Neural cell (in vitro differentiated cells): ENCODE measurements around a stretch of chr3.

DNA sequence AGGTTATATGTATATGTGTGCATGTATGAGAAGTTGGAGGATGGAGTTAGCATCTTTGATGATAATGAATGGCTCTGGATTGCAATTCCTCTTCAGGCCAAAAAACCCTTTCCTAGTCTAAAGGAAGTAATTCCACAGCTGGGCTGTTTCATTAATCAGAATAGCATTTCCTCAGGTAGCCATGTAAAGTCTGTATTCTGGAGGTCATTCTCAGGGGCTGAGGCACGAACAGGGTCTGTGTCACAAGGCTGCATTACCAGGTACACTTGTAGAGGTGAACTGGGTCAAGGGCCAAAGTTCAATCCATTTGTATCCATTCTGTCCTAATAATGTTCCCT lies 785.8 kb downstream of the GRM7 start:
- RAMPAGE, long total RNA = no peak

DNA sequence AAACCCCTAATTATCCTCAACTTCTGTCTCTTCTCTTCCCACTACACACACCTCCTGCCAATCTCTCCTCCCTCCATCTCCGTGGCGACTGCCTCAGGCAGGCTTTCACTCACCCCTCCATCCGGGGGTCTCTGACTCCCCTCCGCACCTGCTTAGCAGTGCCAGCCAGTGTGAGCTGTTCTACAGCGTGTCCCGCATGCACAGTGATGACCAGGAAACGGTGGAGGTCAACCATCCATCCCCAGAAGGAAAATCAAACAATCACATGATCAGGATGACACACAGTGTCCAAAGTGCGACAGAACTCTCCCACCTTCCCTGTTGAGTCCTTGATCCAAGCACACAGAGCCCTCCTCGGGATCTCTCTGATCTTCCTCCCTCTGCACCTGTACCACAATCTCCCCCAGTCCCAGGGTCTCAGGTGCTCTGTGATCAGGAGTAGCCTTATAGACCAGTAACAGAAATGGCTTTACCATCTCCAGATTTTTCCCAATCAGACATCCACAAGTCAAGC lies 7.3 kb upstream of the SSUH2 start:
- RAMPAGE, long total RNA = no peak

- RAMPAGE, long total RNA = no peak
These were observed 23.3 kb upstream of the CAV3 start for GRCh38 chr3:8710380-8710525.

DNA sequence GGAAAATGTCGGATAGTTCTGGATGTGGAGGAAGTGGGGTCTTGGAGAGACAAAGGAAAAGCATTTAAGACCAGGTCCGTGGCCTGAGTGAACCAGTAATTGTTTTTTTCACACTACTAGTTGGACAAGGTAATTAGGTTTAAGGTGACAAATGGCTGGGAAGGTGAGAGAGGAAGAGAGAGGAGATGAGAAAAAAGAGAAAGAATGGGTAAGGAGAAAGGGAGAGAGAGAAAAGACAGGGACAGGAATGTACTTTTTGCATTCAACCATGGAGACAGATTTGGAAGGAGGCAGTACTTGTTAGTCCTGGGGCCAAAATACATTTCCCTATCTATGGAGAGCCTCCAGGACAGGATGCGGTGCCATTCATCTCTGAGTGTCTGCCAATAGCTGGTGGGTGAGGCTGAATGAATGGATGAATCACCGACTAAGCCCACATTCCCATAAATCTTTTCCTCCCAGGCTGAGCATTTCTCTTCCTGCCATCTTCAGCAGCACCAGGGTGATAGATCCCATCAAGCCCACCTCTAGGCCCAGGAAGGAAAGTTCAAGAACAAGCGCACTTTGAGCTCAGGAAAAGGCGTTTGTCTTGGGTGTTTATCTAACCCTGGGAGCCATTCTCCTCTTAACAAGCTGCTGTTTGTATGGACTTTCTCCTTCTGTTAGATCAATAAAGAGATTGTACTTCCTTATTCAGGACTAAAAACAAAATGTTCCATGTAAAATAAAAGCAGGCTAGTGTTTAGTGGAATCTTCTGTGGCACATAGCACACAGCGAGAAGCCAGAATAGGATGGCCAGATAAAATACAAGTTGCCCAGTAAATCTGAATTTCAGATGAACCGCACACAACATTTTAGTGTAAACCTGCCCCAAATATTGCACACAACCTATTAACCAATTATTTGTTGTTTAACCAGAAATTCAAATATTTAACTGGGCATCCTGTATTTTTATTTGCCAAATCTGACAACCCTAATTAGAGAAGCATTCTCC lies 1.7 kb upstream of the RAD18 start:
- RAMPAGE, long total RNA = no peak

GRCh38 chr3:9027973-9028555 lies 64.8 kb upstream of the RAD18 start:
- RAMPAGE, long total RNA = no peak

DNA sequence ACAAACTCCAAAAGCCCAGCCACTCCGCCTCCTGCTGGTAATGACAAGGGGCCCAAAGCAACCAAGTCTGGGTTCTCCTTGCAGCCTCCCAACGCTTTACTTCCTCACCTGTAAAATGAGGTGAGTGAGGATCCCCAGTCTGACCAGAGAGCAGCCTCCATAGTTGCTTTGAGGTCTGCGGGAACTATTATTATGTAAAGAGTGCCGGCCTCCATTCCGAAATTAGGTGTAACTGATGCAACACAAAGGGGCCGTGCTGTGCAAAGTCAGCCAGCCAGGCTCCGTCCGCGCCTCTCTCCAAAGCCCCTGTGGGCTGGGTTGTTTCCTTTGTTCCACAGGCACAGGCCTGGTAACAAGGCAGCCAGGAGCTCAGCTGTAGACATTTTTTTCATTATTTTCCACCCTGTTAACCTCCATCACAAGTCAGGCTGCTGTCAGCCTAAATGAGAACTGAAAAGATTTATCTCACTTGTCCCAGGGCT lies 139.1 kb upstream of the RAD18 start:
- RAMPAGE, long total RNA = no peak

DNA sequence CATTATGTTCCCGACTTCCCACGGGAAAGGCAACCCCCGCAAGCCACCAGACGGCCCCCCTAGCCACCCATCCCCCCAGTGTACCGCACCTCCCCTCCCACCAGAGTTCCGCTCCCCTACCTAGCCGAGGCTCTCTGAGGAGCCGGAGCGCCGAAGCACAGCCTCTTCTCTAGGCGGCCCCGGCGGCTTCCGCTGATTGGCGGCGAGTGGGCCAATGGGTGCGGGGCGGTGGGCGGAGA lies 192 bp upstream of the SETD5 start:
- RAMPAGE, long total RNA = no peak

GRCh38 chr3:9452427-9452858 lies 55.0 kb downstream of the SETD5 start:
- RAMPAGE, long total RNA = no peak

GRCh38 chr3:9552426-9553075 lies 1.1 kb downstream of the LHFPL4 start:
- RAMPAGE, long total RNA = no peak

DNA sequence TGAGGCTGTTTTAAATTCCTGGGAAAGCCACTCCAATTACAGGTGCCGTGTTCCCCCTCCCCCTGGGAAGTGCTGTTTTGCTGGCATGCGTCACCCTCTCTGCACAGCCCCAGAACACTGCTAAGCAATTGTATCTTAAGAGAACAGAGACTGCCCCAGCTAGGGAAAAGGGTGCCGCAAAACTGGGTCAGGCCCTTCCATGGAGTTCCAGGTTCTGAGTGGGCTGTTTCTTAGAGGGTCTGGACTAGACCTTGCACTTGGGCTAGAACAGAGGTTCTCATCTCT lies 21.4 kb upstream of the CPNE9 start:
- RAMPAGE, long total RNA = no peak

DNA sequence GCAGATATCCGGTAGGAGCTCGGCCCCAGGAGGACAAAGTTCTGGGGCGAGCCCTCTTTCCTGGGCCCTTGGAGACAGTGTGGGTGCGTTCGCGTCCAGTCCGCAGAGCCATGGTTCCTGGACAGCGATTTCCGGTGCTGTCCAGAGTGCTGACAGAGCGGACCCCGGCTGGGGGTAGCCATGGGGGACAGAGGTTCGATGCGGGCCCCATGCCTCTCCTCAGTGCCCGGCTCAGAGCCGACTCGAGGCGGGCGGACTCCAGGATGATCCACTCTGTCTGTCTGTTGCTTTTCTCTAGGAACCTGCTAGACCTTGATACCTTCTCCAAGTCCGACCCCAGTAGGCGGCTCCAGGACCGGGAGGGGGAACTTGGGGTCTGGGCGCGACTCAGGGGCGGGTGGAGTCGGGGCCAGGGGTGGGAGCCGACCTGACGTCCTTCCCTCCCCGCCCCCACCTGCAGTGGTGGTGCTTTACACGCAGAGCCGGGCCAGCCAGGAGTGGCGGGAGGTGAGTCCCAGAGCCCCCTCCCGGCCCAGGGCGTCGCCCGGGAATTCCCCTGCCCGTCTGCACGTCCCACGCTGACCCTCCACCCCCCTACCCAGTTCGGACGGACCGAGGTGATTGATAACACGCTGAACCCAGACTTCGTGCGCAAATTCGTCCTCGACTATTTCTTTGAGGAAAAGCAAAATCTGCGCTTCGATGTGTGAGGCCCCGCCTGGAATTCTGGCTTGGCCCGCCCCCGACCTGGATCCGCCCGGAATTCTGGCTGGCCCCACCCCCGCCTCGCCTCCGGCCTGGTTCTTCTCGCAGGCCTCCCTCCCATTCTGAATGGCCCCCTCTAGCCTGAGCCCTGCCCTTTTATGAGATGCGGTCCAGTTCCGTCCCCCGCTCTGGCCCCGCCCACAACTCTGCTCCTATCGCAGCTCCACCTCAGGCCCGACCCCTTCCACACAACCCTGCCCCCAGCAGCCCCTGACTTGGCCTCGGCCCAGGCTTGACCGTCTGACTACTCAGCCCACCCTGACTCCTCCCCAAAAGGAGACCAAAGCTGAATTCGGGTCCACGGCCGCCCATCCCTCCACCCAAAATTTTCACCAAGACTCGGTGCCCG lies 1.0 kb downstream of the CPNE9 start:
- RAMPAGE, long total RNA = no peak

DNA sequence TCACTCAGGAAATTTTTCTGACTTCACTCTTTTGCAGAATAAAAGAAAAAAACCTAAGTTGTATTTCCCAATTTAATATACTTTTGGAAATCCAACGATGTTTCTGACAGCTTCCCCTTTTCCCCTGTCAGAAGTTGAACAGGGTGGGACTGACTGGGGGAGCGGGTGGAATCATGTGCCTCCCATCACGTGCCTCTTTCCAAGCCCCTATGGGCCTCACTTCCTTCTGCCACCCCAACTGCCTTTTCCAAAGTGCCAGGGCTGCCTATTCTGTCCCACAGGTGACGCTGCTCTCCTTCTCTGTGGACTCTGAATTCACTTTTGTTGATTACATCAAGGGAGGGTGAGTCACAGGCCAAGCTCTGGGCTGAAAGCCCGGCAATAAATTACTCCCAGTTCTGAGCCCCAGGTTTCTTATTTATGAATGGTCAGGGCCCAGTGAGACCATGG lies 12.1 kb downstream of the CPNE9 start:
- RAMPAGE, long total RNA = no peak

DNA sequence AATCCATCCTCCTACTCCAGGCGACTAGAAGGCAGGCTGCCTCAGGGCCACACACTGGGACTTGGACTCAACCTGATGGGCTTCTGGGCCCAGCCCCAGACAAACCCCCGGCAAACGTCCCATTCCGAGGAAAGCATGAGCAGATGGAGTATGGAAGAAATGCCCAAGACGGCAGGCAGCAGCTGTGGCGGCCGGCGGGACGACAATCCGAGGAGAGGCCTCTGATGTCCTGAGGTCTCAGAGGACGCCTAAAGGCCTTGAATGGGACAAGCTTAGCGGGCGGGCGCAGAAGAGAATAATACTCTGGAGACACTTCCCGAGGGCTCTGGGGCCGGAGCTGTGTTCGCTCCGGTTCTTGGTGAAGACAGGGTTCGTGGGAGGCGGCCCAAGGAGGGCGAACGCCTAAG lies 497 bp upstream of the OGG1 start:
- RAMPAGE, long total RNA = no peak

DNA sequence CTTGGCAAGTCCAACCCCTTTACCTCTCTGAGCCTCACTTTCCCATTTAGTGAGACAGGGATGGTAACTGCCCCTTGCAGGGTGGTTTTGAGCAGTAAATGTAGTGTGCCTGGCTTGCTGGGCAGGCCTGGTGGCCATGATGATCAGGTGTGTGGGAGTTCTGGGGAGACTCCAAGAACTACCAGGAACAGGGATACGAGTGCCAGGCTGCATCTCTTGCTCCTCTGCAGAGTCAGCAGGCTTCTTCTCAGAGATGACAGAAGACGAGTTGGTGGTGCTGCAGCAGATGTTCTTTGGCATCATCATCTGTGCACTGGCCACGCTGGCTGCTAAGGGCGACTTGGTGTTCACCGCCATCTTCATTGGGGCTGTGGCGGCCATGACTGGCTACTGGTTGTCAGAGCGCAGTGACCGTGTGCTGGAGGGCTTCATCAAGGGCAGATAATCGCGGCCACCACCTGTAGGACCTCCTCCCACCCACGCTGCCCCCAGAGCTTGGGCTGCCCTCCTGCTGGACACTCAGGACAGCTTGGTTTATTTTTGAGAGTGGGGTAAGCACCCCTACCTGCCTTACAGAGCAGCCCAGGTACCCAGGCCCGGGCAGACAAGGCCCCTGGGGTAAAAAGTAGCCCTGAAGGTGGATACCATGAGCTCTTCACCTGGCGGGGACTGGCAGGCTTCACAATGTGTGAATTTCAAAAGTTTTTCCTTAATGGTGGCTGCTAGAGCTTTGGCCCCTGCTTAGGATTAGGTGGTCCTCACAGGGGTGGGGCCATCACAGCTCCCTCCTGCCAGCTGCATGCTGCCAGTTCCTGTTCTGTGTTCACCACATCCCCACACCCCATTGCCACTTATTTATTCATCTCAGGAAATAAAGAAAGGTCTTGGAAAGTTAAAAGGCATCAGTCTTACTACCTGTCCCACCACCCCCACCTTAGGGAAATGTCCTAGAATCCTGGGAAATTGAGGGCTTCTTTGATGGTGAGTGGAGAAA lies 7.8 kb downstream of the PRRT3 start:
- RAMPAGE, long total RNA = no peak

- RAMPAGE, long total RNA = no peak
These were observed 5.7 kb downstream of the PRRT3 start for GRCh38 chr3:9946172-9947198.

GRCh38 chr3:9955902-9956537 lies 3.8 kb upstream of the PRRT3 start:
- RAMPAGE, long total RNA = no peak

- RAMPAGE, long total RNA = no peak
These were observed 19.7 kb upstream of the FANCD2 start for GRCh38 chr3:10006580-10006992.

DNA sequence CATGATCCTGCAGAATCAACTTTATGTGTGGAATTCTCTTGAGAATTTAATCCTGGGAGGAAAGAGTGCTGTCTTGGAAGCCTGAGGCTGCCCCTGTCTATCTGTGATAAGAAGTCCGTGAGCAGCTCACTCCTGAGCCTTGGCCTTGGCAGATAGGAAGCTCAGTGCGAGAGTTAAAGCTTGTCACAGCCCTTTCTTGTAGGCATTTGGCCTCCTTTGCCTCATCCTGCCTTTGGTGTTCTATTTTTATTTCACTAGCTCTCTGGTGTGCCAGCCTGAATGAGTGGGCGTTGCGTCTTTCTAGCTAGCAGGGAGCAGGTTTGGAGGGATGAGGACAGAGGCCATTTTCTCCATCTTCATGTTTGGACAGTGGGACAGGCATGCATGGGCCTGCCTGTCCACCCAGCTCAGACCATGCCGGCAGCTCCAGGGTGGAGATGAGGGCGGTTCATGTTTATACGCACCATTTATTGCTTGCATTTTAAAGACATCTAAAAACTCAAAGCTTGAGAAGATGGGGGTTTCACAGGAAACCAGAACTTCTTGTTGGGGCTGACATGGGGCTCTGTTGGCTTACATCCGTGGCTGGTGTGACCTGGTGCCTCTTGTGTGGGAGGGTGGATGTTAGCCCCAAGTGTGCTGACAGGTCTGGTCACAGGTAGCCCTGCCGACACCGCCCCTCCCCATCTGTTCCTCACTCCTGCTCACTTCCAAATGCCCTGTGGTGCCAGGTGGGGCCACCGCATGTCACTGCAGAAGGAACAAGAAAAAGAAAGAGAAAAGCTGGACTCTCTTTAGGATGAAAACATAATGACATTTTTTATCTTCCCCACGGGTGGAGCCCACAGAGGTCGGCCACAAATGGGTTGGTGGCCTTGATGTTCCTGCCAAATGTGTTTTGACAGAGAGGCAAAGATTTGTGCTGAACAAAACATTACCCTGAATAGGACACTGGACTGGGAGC lies 29.9 kb downstream of the IRAK2 start:
- RAMPAGE, long total RNA = no peak

GRCh38 chr3:10249292-10249868 lies 1.1 kb downstream of the TATDN2 start:
- RAMPAGE, long total RNA = no peak

DNA sequence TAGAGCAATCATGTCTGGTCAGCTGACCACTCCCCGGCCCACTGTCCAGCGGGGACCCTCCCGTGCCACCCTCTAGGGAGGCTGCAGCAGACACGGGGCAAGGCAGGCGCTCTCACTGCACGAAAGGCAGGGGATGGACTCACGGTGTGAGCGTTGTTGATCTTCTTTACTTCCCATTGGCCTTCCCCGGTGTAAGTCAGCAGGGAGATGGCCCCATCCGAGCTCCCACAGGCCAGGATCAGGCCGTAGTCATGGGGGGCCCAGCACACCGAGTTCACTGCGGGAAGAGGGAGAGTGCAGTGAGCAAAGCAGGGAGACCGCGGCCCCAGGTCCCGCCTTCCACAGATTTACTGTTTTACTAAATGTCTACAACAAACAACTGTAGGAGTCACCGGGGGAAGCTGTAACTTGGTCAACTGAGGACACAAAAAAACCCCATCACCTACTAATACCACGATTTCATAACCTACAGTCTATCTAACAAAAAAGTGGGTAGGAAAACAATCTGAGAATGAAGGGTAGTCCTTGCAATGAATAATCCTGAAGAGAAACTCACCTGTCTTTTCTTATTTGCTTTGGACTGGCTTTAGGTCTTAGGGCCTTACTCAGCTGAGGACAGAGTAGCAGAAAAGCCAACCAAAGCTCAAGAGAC lies 9.0 kb downstream of the SEC13 start:
- RAMPAGE, long total RNA = no peak